Vermiform appendix (tissue), 1 donor: ENCODE measurements around the genes TNFRSF1B, HNRNPCL2 and HNRNPCL4.

- PRO-cap: no peak
These were observed 19.8 kb upstream of the TNFRSF1B start for GRCh38 chr1:12146596-12147807.

DNA sequence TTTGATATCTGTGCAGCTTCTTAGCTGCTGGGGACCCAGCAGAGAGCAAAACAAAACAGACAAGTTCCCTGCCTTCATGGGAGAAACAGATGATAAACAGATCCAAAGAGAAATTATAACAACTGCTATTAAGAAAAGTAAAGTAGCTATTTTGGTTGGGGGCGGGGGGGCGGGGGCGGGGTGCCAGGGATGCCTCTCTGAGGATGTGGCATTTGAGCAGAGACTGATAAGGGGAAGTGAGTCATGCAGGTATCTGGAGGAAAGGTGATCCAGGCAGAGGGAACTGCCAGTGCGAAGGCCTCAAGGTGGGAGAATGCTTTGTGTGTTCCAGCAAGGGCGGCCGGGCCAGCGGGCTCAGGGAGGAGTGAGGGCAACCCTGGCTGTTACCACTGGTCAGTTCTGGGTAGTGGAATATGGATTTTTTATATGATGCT is 7.0 kb upstream of the TNFRSF1B start:
- PRO-cap: no peak

DNA sequence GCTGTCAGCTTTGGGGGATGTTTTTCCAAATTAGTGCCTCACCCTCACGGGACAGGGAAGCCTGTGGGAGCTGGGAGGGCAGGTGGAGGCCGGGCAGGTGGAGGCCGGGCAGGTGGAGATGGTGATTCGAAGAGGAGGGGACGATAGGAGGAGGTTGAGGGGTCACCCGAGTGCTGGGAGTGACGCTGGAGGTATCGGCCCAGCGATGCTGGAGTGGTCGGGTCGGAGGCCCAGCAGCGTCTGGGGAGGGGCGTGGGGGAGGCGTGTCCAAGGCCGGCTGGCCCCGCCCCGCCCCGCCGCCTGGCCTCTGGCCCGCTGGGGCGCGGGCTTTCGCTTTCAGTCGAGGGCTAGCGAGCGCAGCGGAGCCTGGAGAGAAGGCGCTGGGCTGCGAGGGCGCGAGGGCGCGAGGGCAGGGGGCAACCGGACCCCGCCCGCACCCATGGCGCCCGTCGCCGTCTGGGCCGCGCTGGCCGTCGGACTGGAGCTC is at the start of gene TNFRSF1B:
TSS of gene TNFRSF1B (plus strand) at position 339 of the 487 bp plus-strand sequence.
- PRO-cap: bidirectional peak, plus-strand start at position 339 of the sequence, minus-strand start at position 242 of the sequence

DNA sequence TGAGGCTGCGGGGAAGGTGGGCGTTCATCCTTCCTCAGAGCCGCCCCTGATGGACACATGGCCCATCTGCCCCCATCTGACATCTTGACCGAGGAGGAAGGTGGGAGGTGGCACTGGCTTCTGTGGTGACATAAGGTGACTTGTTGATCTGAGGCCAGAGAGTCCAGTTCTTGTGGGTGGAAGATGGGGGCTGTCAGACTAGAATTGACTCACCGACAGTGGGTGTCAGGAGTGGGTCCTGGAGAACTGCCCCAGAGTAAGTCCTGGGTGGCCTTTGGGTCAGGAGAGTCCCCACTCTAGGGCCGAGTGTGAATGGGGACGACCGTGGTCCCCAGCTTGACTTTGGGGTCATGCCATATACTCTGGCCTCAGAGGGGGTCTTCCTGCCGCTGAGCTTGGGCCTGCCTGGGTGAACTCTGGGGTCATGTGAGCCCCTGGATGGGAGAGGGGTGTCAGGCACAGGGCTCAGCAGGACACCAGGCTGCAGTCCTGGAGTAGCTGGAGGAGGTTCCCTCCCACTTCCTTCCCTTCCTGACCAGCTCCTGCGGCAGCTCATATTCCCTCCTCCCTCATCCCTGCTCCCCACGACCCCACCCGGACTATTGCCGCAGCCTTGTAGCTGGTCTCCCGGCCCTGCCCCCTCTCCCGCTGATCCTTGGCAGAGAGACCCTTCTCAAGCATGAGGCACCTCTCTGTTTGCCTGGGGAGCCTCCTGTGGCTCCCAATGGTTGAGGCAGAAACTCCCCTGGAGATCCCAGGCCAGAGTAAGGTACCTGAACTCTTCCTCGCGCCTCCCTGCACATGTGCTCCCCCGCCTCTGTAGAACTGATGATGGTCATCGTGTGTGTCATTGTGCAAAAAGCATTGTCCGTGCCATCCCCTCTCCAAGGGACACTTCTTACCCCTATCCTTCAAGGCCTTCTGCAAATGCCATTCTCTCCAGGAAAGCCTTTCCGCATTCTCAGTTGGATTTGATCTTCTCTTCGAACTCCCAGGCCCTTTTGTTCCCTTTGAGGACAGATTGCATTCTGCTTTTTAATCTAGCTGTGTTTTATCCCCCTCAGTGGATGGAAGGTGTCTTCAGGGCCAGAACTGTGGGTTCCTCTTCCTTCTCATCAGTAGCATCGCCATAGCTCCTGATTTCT is 1.7 kb downstream of the TNFRSF1B start:
- PRO-cap: no peak

DNA sequence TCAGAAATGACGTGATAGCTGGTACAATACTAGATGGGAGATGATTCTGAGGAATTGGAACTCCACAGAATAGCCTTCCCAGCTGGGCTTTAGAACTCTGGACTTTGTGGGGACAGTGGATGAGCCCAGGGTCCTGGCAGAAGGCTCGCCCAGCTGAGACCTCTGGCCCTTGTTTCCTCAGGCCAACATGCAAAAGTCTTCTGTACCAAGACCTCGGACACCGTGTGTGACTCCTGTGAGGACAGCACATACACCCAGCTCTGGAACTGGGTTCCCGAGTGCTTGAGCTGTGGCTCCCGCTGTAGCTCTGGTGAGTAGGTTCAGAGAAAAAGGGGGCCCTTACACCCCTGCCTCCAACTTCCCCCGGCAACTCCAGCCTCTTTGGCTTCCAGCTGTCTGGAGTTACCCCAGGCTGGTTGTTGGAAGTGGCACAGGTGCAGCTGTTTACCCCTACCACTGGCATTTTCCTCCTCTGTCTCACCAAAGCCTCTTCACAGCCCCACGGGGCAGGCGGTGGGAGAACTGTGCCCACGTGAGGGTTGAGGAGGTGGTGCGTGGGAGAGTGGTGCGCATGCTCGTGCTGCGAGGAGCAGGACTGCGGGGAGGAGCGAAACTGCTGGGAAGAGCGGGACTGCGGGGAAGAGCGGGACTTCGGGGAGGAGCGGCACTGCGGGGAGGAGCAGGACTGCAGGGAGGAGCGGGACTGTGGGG is 24.1 kb downstream of the TNFRSF1B start:
- PRO-cap: no peak

DNA sequence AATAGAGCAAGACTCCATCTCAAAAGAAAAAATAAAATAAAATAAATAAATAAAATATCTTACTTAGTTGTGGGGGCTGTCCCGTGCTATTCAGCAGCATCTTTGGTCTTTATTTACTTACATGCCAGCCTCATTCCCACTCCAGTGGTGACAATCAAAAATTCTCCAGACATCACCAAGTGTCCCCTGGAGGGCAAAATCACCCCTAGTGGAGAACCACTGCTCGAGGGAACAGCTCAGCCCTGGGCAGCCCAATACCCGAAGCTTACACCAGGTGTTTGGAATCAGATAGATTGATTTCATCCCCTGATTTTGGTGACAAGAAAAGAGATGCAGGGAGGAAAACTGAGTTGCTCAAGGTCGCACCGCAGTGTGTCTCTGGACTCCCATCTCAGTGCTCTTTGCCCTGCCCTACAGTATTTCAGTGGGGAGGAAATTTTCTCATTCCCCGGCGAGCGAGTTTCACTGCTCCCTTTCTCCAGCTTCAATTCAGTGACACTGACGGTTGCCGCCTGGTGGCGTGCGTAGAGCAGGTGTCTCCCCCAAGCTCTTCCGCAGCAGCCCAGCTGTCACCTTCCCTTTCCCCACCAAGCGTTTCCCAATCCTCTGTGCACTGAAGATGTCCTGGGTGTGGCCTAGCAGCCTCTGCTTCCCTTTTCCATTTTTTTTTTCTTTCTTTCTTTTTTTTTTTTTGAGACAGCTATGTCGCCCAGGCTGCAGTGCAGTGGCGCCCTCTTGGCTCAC is 29.7 kb downstream of the TNFRSF1B start:
- PRO-cap: no peak

DNA sequence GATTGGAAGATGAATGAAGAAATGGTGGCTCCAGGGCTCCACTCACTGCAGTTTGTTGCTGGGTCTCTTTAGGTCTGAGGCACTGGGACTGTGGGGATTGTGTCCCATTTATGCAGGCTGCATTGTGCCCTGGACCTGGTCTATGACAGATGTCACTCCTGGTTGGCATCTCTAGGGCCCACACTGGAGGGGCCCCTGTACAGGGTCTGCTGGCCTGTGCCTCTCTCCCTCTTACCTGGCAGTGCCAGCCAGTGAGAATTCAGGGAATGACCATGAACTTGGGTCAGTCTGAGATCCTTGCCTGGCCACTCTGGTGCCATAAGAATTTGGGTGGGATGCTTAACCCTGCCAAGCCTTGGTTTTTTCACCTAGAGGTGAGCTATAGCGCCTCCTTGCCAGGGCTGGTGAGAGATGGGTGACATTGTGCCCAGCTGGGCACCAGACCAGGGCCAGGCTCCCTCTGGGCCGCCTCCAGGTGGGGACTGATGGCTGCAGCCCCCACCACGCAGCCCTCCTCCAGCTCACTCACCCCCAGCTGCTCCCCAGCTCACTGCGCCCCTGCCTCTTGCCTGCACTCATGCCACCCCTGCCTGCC is 26.9 kb upstream of the VPS13D start:
- PRO-cap: unidirectional peak, plus-strand start at position 289 of the sequence

DNA sequence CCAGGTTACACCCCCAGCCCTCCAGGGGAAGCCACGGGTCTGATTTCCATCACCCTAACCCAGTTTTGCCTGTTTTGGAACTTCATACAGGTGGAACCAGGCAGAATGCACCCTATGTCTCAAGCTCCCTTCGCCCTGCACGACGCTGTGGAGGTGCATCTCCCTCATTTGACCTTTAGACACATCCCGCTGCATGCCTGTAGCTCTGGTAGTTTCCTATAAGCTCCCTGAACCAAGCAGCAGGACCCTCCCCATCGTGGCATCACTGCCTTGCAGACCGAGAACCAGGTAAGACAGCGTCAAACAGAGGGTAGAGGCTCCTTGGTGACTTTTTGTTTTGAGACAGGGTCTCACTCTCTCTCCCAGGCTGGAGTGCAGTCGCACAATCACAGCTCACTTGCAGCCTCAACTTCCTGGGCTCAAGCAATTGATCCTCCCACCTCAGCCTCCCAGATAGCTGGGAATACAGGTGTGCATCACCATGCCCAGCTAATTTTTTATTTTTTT is 40.0 kb downstream of the DHRS3 start:
- PRO-cap: no peak

- PRO-cap: no peak
These were observed 16.8 kb downstream of the DHRS3 start for GRCh38 chr1:12601249-12601621.

GRCh38 chr1:12607834-12608366 is 10.1 kb downstream of the DHRS3 start:
- PRO-cap: no peak

DNA sequence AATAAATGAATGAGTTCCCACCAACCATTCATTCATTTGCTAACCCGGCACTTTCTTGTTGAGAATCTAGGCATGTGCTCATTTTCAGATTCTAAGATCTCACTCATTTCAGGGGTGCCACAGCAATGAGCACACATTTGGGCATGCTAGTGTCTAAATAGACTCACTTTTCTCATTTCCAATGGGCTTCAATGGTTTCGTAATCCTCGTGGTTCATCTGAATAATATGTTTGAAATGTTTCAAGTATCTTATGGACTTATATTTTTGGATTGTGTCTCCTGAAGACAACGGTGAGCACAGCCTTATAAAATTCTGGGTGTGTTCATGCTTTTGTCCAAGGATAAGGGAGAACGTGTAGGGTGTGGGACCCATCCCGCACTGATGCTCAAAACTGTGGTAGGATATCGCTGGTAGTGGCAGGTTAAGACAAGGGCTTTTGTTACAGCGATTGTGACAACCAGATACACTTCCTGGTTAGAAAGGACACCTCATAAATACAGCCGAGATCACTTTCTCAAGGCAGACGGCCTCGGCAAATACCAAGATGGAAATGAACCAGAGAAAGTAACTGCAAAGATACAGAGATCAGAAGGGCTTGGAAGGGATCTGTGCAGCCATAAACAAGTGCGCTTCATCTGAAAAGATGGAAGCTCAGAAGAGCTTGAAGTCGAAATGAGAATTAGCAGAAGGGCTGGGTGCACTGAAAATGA is 7.3 kb downstream of the DHRS3 start:
- PRO-cap: no peak

DNA sequence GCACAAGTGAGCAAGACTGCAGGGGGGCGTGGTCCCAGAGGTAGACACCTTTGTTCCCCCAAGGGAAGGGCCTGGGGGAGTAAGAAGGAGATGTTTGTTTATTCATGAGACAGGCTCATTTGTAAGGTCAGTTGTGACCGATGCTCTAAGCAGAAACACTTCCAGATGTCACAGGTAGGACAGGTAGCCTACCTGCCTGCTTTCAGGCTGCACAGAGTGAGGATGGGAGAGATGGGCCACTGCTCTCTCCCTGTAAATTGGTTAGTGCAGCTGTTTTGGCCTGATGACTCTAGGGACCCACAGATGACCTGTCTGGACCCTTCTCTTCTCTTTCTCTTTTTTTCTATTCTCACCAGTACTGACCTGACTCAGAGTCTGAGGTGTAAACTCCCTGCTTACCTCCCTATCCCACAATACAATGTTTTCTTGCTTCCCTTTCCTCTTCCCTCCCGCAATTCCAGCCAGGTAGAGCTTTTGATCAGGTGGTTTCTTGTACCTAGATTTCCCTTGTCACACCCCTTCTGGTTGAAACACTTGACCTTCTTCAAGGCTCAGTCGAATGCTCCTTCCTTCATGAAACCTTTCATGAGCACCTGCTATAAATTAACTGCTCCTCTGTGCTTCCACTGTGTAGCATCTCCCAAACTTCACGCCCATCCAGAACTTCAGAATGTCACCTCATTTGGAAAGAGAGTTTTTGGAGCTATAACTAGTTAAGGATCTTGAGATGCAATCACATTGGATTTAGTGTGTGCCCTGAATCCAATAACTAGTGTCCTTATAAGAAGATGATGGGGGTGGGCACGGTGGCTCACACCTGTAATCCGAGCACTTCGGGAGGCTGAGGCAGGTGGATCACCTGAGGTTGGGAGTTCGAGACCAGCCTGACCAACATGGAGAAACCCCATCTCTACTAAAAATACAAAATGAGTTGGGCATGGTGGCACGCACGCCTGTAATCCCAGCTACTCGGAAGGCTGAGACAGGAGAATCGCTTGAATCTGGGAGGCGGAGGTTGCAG is 5.7 kb downstream of the DHRS3 start:
- PRO-cap: no peak

GRCh38 chr1:13116631-13117071 is at the start of gene HNRNPCL2:
Gene HNRNPCL2, minus strand, starts transcription at chr1:13116854.
- PRO-cap: no peak

DNA sequence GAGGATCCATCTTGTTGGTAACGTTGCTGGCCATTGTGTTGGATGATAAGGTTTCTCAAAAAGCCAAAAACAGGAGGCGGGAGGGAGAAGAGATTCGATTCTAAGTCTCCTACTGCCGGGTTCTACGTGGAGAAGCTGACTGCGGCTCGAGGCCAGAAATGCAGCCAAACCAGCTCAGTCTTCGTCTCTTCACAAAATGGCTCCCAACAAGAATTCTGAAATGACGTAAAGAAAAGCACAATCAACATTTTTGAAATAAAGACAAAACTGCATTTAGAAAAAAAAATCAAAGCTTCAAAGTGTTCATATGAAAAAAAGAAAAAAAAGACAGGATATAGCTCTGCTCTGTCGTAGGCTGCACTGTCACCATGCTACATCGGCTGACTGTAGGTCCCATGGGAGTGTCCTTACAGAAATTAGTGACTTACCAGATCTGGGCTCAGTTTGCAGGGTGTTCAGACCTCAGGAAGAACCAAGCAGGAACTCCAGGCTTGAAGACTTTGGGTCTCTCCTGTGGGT is at the start of gene HNRNPCL4:
TSS of gene HNRNPCL4 (minus strand) at position 198 of the 519 bp plus-strand sequence.
- PRO-cap: no peak

GRCh38 chr1:13454930-13455212 is 44.6 kb downstream of the PRAMEF20 start:
- PRO-cap: no peak

- PRO-cap: no peak
These were observed 31.9 kb downstream of the PRDM2 start for GRCh38 chr1:13731972-13732198.

- PRO-cap: no peak
These were observed 294.1 kb upstream of the KAZN start for GRCh38 chr1:14304143-14305034.

- PRO-cap: no peak
These were observed 232.2 kb upstream of the KAZN start for GRCh38 chr1:14366280-14366661.

- PRO-cap: no peak
These were observed 35.9 kb downstream of the KAZN start for GRCh38 chr1:14634344-14634801.

DNA sequence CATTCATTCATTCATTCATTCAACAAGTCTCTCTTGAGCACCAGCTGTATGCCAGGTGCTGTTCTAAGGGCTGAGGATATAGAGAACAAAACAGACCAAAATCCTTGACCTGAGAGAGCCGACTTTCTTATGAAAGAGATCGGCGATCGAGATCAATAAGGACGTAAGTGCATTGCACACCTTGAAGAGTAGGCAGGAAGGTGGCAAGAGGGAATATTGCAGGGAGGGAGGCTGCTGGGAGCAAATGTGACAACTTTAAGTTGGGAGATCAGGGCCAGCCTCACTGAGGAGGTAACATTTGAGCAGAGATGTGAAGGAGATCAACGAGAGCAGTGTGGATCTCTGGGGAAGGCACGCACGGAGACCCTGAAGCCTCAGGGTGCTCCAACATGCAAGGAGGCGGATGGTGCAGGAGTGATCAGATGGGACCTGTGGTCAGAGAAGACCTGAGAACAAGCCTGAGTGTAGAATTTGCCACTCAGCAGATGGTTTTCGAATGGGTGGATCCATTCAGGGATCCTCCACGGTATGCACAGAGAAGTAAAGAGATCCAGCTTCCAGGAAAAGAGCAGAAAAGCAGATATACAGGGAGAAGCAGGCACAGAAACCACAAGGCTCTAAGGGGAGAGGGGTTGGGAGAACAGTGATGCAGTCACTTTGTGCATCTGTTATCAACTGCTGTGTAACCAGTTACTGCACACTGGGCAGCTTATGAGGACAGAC is 138.5 kb downstream of the KAZN start:
- PRO-cap: no peak